H1 (cell line): ENCODE data around the genes CAMP, TREX1, COL7A1 and P4HTM.

DNA sequence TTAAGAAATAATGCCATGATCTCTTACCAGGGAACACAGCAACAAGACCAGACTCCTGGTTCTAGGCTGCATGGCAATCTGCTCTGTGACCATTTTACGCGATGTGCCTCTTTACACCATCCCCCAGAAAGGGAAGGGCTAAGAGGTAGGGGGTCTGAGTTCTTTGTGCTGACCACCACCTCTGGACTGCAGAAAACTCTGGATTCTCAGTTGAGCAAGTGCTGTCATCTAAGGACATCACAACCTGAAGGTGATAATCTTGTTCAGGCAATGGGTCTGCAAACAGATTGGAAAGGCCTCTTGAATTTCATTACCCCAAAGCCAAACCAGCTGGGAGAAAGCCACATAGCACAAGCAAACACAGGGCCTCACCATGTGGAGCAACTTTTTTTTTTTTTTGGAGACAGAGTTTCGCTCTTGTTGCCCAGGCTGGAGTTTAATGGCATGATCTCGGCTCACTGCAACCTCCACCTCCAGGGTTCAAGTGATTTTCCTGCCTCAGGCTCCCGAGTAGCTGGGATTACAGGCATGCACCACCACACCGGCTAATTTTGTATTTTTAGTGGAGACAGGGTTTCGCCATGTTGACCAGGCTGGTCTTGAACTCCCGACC, 3.9 kb upstream of the CSPG5 start:
- RRBS: no CpG with 5 or more reads among the region's 8 CpGs
CAGE:
- cytosol, long polyA plus RNA: no peak
- long polyA plus RNA: no peak
- nucleus, long polyA plus RNA: no peak

- RRBS: no CpG with 5 or more reads among the region's 2 CpGs
CAGE:
- cytosol, long polyA plus RNA: no peak
- long polyA plus RNA: no peak
- nucleus, long polyA plus RNA: no peak
Measured at GRCh38 chr3:47745671-47746191, 36.0 kb downstream of the SMARCC1 start.

GRCh38 chr3:47909602-47909914, 106.6 kb downstream of the DHX30 start:
- RRBS: no CpG with 5 or more reads among the region's 2 CpGs
CAGE:
- cytosol, long polyA plus RNA: no peak
- long polyA plus RNA: no peak
- nucleus, long polyA plus RNA: no peak

- RRBS: no CpG with 5 or more reads among the region's 6 CpGs
CAGE:
- cytosol, long polyA plus RNA: no peak
- long polyA plus RNA: no peak
- nucleus, long polyA plus RNA: no peak
Measured at GRCh38 chr3:47911891-47912453, 104.2 kb downstream of the MAP4 start.

- RRBS: no CpG with 5 or more reads among the region's 3 CpGs
CAGE:
- cytosol, long polyA plus RNA: no peak
- long polyA plus RNA: no peak
- nucleus, long polyA plus RNA: no peak
Measured at GRCh38 chr3:48151294-48151678, 36.9 kb downstream of the CDC25A start.

- RRBS: no CpG with 5 or more reads among the region's 16 CpGs
CAGE:
- cytosol, long polyA plus RNA: no peak
- long polyA plus RNA: no peak
- nucleus, long polyA plus RNA: no peak
Measured at GRCh38 chr3:48222641-48223697, at the start of gene CAMP. CAMP (plus strand) TSS chr3:48223495.

GRCh38 chr3:48267893-48269134, 27.4 kb downstream of the ZNF589 start:
- RRBS: no CpG with 5 or more reads among the region's 25 CpGs
CAGE:
- cytosol, long polyA plus RNA: no peak
- long polyA plus RNA: no peak
- nucleus, long polyA plus RNA: no peak

GRCh38 chr3:48465458-48466715, at the start of gene TREX1:
TREX1 (plus strand) TSS chr3:48466230.
- RRBS: 68% methylated on average over 3 of the region's 32 CpGs
CAGE:
- cytosol, long polyA plus RNA: no peak
- long polyA plus RNA: no peak
- nucleus, long polyA plus RNA: no peak

- RRBS: 31% methylated on average over 10 of the region's 59 CpGs
CAGE:
- cytosol, long polyA plus RNA: no peak
- long polyA plus RNA: no peak
- nucleus, long polyA plus RNA: no peak
Measured at GRCh38 chr3:48594956-48596332, at the start of gene COL7A1. COL7A1 (minus strand) TSS chr3:48595329.

DNA sequence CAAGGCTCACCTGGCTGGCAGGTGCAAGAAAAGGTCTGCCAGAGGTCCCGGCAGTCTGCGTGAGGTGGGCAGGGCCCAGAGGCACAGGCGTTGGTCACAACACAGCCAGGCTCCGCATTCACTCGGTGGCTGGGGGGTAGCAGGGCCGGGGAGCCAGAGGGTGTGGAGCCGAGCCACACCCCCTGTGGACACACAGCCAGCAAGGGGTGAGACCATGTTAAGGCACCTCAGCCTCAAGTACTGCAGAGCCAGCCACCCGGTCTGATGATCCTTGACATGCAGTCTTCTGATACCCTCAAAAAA, 10.9 kb downstream of the CELSR3 start:
- RRBS: 95% methylated on average over 5 of the region's 8 CpGs
CAGE:
- cytosol, long polyA plus RNA: no peak
- long polyA plus RNA: no peak
- nucleus, long polyA plus RNA: no peak

DNA sequence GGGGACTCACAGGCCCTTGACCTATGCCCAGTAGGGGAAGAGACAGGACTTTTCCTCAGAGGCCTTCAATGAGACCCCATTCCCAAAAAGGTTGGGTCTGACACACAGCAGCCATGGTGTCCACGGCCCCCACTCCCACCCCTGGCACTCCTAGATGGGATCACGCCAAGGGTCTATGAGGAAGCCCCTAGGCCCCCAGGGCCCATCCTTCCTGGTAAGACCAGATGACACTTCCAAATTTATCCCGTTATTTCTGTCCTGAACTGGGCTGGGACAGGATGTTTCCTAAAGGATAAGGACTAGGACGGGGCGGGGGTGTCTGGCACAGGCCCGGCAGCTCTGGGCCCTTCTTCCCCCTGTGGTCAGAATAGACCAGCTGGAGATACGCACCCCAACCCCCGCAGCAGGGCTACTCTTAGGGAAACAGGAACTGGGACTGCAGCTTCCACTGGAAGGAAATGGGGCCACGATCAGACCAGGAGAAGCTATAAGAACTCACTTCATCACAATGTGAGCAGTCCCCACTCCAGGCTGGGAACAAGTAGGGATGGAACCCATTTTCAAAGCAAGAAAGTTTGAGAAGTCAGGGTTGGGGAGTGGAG, 1.3 kb downstream of the NCKIPSD start:
- RRBS: no CpG with 5 or more reads among the region's 9 CpGs
CAGE:
- cytosol, long polyA plus RNA: no peak
- long polyA plus RNA: no peak
- nucleus, long polyA plus RNA: no peak

DNA sequence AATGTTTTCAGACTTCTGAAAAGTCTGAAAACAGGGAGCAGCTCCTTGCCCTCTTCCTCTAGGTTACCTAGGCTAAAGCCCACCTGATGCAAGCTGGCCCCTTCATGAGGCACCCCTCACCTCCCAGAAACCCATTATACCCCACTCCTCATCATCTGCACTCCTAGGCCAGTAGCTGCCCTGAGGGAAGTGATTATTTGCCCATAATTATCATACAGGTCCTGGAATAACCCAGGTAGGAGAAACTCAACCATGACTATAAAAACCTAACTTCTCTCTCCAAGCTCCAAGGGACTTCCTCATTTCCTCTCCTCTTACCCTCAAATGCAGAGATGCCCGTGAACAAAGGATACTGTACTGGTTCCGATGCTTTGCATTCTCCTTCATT, 5.2 kb upstream of the NCKIPSD start:
- RRBS: no CpG with 5 or more reads among the region's 2 CpGs
CAGE:
- cytosol, long polyA plus RNA: no peak
- long polyA plus RNA: no peak
- nucleus, long polyA plus RNA: no peak

DNA sequence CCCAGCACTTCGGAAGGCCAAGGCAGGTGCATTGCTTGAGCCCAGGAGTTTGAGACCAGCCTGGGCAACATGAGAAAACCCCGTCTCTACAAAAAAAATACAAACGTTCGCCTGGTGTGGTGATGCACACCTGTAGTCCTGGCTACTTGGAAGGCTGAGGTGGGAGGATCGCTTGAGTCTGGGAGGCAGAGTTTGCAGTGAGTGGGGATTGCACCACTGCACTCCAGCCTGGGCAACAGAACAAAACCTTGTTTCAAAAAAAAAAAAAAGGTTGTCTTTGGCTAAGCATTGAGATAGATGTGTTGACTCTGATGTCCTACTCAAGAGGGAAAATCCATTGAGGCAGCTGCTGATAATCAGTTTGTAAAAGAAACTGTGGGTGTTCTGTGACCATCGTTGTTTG, 9.0 kb upstream of the P4HTM start:
- RRBS: no CpG with 5 or more reads among the region's 6 CpGs
CAGE:
- cytosol, long polyA plus RNA: no peak
- long polyA plus RNA: no peak
- nucleus, long polyA plus RNA: no peak

DNA sequence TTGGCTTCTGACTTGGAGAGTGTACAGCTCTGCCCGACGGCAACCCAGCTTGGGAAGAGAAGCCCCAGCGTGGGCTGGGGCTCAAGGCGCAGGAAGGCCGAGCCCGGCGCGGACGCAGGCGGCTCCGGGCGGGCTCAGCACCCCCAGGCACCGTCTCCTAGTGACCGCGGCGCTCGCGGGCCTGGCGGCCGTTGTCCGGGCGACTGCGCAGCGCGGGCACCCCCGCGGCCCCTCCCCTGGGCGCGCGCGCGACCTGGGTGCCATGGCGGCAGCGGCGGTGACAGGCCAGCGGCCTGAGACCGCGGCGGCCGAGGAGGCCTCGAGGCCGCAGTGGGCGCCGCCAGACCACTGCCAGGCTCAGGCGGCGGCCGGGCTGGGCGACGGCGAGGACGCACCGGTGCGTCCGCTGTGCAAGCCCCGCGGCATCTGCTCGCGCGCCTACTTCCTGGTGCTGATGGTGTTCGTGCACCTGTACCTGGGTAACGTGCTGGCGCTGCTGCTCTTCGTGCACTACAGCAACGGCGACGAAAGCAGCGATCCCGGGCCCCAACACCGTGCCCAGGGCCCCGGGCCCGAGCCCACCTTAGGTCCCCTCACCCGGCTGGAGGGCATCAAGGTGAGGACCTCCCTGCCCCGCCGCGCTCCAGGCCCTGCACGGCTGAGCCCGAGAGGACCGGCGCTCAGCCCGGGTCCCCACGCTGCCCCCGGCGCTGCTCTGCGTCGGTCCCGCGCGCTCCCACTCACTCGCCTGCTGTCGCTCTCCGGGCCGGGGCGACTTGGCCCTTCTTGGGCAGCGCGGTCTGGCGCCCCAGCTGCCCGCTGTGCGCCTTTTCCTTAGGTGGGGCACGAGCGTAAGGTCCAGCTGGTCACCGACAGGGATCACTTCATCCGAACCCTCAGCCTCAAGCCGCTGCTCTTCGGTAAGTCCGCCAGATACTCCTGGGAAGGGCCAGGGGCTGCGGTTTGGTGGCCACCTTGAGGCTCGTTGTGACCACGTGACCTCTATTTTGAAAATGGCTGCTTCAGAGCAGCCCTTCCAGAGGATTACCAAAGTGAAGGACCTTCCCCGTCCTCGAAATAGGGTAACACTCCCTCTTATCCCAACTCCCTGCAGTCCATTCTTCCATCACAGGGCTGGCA, at the start of gene P4HTM:
TSS of gene P4HTM (plus strand) at position 247 of the 1,140 bp plus-strand sequence.
- RRBS: 1% methylated on average over 25 of the region's 110 CpGs
CAGE:
- cytosol, long polyA plus RNA: no peak
- long polyA plus RNA: no peak
- nucleus, long polyA plus RNA: no peak

- RRBS: no CpG with 5 or more reads among the region's 14 CpGs
CAGE:
- cytosol, long polyA plus RNA: no peak
- long polyA plus RNA: no peak
- nucleus, long polyA plus RNA: no peak
Measured at GRCh38 chr3:49013115-49013554, 5.2 kb downstream of the DALRD3 start.

GRCh38 chr3:49020143-49021154, 1.5 kb upstream of the NDUFAF3 start:
- RRBS: 2% methylated on average over 17 of the region's 59 CpGs
CAGE:
- cytosol, long polyA plus RNA: no peak
- long polyA plus RNA: no peak
- nucleus, long polyA plus RNA: no peak

DNA sequence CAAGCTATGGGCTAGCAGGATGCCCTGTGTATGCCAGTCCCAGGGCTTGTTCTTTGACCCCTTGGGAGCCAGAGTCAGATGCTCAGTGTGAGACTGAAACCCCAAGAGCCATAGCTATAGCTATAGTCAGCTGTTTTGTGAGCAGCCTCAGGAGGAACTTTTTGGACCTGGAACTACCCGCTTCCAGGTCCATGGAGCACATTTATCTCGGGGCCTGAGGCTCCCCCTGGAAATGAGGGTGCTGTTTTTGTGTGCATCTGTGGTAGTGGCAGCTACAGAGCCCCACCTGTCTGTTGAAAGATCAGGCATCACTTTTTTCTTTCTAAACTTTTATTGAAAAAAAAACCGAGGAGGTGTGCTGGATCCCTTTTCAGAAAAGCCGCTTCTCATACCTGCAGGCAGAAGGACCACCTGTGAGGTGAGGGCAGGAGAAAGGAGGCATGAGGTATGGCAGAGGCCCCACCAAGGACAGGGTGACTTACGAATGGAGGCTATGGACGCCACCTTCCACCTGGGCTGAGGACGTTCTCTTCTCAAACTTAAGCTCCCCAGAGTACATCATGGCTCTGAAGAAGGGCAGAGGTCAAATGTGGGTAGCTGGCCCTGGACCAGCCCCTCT, 2.2 kb downstream of the NDUFAF3 start:
- RRBS: no CpG with 5 or more reads among the region's 7 CpGs
CAGE:
- cytosol, long polyA plus RNA: no peak
- long polyA plus RNA: no peak
- nucleus, long polyA plus RNA: no peak

DNA sequence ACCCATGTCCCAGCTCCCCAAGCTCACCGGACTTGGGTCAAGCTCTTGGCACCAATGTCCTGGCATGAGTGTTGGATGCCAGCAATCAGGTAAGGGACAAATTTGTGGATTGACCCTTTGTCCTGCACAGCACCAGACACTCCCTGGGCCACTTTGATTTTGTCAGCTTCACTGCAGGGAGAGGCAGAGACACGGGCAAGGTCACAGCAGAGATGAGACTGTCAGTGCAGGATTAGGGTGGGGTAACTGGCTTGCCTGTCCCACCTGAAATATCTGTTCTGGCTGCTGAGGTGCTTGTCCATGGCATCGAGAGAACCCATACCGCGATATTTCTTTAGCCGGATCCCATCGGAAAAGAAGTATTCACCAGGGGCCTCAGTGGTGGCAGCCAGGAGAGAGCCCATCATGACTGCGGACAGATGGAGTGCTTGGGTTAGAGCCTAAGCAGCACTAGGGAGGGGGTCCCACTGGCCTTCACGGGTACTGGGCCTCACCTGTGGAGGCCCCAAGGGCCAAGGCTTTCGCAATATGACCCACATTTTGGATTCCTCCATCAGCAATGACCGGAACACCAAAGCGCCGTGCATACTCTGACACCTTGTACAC, 2.8 kb downstream of the NDUFAF3 start:
- RRBS: no CpG with 5 or more reads among the region's 13 CpGs
CAGE:
- cytosol, long polyA plus RNA: no peak
- long polyA plus RNA: no peak
- nucleus, long polyA plus RNA: no peak

- RRBS: no CpG with 5 or more reads among the region's 6 CpGs
CAGE:
- cytosol, long polyA plus RNA: no peak
- long polyA plus RNA: no peak
- nucleus, long polyA plus RNA: no peak
Measured at GRCh38 chr3:49028422-49028945, 714 bp downstream of the IMPDH2 start.

DNA sequence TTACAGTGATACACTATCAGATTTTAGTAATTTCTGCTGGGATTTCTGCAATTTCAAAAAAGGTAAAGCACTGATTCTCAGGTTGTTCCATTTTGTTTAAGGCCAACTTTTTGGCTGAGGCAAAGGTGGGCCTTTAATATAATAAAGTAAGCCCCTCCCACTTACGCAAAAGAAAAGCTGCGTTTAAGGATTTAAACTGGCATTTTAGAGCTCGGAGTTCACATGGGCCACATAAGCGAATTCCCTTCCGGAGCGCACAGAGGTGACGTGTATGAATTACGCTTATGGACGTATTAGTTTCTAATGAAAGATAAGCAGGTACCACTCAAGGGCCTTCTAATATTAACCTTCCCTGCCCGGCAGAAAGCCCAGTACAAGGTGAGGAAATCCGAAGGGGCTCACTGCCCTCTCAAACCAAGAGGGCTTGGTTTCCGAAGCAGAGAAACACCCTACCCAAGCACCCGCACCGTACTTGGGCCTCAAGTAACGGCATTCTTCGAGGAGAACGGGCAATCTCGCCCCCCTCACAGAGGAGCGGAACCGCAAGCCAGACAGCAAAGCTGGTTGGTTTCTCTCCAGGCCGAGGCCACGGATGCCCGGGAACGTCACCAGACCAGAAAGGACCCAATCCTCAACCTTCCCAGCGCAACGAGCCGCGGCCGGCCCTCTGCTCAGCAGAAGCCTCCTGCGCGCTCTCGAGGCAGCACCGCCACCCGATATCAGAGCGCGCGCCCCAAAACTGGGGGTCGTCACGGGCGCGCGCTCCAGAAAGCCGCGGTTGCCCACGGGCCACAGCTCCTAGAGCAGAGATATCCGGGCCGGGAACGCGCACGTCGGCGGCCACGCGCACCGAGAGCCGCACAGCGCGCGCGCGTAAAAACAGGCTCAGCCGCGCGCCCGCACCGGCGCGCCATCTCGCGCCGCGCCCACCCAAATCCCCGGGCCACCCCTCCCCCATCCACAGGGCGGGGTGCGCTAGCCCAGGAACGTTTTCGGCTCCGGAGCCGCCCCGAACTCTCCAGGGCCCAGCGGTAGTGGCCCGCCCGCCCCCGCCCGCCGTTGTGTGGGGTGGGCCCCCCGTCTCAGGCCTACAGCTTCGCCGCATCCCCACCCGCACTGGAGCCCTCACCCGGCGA, 720 bp downstream of the QRICH1 start:
- RRBS: 1% methylated on average over 42 of the region's 92 CpGs
CAGE:
- cytosol, long polyA plus RNA: no peak
- long polyA plus RNA: no peak
- nucleus, long polyA plus RNA: no peak